ENCODE measurements around a stretch of chr5.

DNA sequence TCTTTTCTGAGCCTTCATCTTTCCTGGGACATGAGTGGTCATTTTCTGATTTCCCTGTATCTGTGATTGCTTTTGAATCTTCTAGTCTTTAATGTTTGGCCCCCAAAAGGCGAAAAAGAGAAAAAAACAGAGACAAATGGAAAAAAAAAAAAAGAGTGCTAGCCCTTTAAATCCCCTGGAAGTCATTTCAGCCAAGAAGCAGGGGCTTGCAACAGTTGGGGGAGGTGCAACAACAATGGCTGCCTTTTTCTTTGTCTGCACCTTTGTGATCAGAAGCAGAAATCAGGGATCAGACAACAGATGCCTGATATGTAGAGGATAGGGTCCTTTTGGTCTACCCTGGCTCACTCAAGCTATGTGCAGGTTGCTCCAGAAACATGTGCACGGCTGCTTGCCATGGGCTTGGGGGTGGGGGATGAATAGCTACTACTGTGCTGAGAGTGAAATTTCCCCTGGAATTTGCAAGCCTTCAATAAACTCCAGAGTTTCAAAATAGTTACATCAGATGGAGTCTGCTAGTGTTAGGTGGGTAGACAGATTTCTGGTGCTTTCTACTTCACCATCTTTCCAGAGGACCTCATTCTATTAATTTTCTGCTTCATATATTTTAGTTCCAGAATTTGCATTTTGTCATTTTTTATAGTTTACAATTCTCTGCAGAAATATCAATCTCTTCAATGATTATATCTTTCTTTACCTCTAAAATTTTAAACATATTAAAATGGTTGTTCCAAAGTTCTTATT, 150.9 kb downstream of the FGF18 start:
- PRO-cap: no peak
- RRBS: no CpG with 5 or more reads among the region's 2 CpGs

DNA sequence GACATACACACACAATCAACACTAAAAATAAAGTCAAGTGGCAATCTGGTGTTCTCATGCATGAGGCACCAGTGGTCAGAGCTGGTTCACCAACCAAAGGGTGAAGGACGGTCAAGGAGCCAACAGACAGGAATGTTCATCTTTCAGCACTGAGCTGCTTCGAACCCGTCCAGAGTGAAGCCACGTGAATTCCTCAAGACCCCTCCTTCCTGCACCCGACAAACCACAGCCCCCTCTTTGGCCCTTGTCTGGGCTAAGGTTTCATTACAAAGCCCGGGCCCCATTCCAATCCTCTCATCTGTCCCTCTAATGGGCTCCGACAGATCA, 84.5 kb upstream of the SMIM23 start:
- PRO-cap: no peak
- RRBS: no CpG with 5 or more reads among the region's 7 CpGs

DNA sequence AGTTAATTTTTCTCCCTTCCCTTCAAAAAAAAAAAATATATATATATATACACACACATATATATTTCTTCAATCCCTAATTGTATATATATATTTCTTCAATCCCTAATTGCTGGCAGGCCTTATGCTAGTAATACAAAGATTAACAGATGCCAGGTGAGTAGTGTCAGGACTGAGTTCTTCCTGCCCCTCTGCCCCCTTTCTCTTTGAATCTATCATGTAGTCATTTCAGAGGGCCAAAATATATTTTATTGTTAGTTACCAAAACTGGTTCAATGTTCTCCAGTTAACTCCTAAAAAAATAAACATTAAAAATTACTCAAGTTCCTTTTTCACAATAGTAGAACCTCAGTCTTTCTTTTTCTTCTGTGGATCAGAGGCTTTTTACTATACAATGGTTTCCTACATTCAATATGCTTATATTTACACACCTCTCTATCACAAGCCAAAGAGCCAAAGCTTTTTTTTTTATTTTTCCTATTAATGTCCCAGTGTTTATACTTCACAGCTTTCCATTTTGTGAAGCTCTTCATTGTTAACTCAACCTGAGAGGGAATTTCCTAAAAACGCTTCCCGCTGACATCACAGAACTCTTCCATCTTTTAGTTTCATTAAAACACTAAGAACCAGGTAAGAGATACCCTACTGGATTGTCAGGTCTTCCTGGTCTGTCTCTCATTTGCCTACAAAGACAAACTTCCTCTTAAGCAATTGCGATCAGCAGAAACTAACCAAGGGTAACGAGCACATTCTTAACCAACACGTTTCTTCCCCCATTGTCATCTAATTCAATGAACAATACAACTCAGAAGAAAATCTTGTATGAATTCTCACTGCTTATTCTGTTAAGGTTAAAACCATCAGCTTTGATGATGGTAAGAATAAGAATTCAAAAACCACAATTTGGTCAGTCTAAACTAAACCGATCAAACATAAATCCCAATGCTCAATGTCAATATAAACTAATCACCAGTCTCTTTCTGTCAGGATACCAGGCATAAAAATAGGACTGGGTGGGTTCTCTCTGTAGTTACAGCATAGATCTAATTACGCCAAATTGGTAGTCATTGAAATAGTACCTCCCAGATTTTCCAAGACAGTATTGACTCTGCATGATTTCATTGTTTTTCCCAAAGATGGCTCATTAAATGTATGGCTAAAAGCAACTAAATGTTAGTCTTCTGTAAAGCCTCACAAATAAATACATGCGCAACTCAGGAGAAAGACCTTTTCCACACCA, 6.7 kb downstream of the FBXW11 start:
- PRO-cap: no peak
- RRBS: no CpG with 5 or more reads among the region's 8 CpGs

DNA sequence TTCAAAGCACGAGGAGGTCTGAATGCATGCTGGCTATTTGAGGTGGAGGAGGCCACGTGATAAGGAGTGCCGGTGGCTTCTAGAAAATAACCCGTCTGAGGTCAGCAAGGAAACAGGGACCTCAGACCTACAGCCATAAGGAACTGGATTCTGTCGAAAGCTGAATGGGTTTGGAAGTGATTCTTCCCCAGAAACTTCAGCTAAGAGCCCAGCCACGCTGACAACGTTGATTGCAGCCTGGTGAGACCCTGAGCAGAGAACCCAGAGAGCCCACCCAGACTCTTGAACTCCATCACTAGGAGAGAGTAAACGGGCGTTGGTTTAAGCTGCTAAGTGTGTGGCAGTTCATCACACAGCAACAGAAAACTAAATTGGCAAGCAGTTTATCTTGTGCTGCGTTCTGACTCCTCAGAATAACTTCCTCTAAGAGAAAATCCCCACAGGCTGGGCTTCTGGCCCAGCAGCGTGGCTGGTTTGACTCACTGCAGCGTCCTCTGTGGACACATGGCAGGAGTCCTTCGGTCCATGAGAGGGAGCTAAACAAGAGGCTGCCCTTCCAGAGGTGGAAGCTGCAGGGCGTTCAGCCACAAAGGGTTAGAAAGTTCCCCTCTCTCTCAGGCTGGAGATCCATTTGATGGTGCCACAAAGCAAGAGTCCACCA, 45.9 kb upstream of the FBXW11 start:
- PRO-cap: no peak
- RRBS: no CpG with 5 or more reads among the region's 14 CpGs

DNA sequence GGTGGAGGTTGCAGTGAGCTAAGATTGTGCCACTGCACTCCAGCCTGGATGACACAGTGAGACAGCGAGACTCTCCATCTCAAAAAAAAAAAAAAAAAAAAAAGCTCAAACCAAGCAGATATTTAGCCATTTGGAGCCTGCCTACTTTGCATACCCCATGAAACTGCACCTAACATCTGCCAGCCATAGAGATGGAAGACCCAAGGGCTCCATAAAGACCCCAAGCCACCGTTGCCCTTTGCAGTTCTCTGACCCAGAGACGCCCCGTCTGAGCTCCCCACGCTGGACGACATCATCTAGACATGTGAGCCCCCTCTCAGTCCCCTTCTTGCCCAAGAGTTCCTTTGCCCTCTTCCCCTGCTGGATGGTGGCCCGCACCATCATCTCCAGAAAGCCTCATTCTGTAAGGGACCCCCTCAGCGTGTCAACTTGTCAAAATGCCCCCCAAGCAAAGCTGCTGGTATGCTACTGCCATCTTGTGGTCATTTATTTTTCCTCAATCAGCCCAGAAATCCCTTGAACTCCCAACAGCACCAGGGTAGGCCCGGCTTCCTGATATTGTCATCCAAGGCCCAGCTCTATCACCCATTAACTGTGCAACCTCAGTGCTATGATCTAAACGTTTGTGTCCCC, 53.0 kb upstream of the FBXW11 start:
- PRO-cap: no peak
- RRBS: no CpG with 5 or more reads among the region's 10 CpGs

DNA sequence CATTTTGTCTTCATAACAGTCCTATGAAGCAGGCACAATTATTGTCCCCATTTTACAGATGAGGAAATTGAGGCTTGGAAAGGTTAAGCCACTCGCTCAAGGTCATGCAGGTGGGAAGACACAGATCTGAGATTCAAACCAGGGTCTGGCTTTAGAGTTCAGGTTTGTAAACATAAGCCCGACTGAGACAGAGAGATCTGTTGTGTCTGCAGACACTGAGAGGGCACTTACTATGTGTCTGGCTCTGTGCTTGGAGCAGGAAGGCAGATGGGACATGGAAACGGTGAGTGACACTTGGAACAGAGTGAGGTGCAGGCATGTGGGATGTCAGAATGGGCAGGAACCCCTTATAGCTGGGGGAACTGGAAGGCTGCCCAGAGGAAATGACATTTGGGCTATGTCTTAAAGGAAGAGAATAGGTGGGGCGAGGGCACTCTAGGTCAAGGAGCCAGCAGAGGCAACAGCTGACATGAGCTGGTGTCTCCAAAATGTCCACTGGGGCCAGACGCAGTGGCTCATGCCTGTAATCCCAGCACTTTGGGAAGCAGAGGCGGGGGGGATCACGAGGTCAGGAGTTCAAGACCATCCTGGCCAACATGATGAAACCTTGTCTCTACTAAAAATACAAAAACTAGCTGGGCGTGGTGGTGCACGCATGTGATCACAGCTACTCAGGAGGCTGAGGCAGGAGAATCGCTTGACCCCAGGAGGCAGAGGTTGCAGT, 69.8 kb downstream of the STK10 start:
- PRO-cap: no peak
- RRBS: no CpG with 5 or more reads among the region's 10 CpGs

DNA sequence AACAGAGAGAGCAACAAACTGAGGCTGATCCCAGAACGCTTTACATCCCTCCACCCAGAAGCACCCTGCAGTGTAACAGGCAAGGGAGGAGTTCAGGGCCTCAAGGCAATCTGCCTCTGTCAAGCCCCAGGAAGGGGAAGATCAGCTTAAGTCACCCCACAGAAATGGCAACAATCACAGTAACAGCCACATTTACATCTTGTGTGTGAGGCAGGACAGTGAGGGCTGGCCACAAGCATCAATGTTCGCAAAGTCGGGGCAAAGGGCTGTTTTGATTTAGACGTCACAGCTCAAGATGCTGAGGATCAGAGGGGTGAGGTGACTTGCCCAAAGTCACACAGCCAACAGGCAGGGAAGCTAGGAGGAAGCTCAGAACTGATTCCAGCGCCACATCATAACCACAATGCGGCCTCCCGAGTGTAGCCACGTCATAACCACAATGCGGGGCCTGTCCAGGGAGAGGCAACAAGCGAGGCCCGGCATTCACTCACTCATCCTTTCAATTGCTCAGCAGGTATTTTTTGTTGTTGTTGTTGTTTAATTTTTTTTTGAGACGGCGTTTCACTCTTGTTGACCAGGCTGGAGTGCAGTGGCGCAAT, 14.3 kb downstream of the STK10 start:
- PRO-cap: no peak
- RRBS: no CpG with 5 or more reads among the region's 14 CpGs

DNA sequence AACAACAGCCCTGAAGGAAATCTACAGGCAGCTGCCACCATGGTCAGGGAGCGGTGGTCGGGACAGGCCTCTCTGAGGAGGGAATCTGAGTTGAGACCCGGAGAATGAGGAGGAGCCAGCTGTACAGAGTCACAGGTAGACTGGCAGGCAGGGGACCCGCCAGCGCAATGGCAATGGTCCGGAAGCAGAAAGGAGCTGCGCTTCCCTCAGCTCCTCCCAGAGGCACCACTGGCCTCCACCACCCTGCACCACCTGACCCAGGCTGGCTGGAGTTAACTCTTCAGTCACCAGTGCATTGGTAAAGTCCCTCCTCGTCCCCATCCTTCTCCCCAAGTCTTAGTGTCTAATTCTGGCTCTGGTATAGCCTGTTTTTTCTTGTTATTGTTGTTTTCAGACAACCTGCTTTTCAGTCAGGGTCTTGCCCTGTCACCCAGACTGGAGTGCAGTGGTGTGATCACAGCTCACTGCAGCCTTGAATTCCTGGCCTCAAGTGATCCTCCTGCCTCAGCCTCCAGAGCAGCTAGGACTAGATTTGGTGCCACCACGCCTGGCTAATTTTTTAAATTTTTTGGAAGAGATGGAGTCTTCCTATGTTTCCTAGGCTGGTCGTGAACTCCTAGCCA, 13.3 kb downstream of the STK10 start:
- PRO-cap: unidirectional peak, minus-strand start at position 169 of the sequence
- RRBS: 5% methylated on average over 4 of the region's 10 CpGs

DNA sequence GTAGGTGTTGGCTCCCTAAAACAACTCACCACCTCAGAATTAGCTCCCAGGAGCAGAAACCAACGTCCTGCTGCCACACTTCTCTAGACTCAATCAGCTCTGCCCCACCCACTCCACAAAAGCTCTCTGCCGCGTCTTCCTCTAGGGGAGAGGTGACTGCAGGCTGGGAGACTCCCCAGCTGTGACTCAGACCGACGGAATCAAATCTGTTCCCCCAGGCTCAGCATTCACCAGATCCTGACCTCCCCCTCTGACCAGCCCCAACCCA, 1.0 kb downstream of the STK10 start:
- PRO-cap: bidirectional peak, plus-strand start at position 144 of the sequence, minus-strand start at position 128 of the sequence
- RRBS: no CpG with 5 or more reads among the region's 5 CpGs

DNA sequence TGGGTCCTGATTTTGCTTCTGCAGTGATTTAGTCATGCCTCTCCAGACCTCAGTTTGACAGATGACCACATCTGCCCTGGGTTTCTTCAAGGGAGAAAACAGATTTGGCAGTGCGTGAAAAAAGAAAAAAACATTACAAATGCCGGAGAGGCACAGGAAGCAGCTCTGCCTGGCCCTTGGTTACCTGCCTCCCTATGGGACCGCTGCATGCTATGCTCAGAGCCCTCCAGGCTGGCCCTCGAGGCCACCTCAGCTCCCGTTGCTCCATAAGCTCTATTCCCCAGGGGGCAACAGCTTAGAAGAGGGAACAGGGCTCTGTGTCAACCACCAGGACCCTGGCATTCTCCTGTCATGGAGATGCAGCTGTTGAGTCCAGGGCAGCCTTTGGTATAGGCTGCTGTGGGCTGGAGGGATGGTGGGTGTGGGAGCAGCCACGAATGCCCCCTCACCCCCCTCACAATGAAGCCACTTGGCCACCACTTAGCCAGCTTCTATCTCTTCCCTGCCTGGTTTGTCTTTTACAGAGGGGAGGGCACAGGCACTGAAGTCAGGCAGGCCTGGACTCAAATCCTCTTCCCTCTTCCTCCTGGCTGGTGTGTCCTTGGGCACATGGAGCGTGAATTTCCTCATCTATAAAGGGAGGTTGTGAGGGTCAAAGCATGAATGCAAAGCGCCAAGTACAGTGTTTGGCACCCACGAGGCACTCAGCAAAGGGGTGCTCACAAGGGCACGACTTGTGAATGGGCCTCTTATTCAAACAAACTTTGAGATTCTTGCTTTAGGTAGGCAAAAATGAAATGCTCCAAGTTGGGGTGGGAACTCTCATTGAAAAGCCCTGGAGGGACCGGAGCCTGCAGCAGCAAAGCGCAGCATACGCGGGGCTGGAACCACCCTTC, 53.5 kb upstream of the UBTD2 start:
- PRO-cap: no peak
- RRBS: no CpG with 5 or more reads among the region's 14 CpGs

DNA sequence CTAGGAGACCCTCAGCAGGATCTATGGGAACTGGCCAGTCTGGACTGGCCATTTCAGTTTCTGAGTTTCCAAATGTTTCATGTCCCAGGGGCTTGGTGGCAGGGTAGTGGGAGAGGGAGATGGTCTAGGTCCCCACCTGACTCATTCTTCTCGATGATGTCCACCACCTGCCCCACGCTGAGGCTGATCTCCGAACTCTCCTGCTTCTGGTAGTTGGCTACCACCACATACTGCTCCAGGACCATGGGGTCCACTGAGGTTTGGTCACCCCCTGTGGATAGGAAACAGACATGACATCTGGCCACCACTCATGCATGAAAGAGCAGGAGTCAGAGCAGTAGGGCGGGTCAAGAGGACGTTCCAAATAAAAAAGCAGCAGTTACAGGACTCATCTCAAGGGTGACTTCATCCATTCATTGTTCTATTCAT, 79.0 kb upstream of the UBTD2 start:
- PRO-cap: no peak
- RRBS: no CpG with 5 or more reads among the region's 5 CpGs

- PRO-cap: no peak
- RRBS: no CpG with 5 or more reads among the region's 6 CpGs
Measured at GRCh38 chr5:172411310-172411804, 43.0 kb downstream of the SH3PXD2B start.

GRCh38 chr5:172414465-172414884, 39.9 kb downstream of the SH3PXD2B start:
- PRO-cap: no peak
- RRBS: no CpG with 5 or more reads among the region's 10 CpGs

- PRO-cap: no peak
- RRBS: no CpG with 5 or more reads among the region's 16 CpGs
Measured at GRCh38 chr5:172423685-172424140, 30.6 kb downstream of the SH3PXD2B start.

DNA sequence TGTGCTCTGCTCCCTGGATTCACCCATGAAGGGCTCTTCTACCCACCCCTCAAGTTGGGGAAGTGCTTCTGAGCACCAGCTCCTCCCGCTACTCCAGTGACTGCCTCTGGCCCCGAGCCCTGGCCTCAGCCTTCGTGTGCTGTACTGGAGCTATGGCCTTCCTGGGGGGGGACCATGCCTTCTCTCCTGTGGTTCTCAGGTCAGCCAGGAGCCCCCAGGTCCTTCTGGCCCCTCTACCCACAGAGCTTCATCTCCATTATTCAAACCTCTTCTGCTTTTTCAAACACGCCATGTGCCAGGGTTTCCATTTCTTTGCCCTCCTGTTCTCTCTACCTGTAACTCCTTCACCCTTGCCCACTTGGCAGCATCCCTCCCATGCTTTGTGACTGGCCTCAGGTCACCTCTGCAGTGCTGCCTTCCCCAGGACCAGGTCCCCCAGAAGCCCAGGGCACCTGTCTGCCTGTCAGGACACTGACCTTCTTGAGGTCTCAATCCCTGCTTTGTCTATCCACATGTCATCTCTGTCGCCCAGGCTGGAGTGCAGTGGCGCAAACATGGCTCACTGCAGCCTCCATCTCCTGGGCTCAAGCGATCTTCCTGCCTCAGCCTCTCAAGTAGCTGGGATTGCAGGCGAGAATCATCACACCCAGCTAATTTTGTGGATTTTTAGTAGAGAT, 9.5 kb downstream of the SH3PXD2B start:
- PRO-cap: no peak
- RRBS: no CpG with 5 or more reads among the region's 8 CpGs

DNA sequence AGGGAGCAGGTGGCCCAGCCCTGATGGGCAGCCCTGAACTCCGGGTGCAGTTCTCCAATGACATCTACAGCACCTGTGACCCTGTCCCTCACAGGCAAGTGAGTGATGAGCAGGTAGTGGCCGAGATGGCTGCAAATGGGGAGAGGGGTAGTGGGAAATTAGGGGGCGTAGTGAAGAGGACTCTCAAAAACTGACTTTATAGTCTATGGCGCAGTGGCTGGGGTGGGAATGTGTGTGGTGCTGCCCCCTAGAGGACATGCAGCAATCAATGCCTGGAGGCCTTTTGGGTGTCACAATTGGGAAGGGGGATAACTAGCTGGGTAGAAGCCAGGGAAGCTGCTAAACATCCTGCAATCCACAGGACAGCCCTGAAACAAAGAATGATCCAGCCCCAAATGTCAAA, 3.2 kb downstream of the SH3PXD2B start:
- PRO-cap: no peak
- RRBS: no CpG with 5 or more reads among the region's 4 CpGs

DNA sequence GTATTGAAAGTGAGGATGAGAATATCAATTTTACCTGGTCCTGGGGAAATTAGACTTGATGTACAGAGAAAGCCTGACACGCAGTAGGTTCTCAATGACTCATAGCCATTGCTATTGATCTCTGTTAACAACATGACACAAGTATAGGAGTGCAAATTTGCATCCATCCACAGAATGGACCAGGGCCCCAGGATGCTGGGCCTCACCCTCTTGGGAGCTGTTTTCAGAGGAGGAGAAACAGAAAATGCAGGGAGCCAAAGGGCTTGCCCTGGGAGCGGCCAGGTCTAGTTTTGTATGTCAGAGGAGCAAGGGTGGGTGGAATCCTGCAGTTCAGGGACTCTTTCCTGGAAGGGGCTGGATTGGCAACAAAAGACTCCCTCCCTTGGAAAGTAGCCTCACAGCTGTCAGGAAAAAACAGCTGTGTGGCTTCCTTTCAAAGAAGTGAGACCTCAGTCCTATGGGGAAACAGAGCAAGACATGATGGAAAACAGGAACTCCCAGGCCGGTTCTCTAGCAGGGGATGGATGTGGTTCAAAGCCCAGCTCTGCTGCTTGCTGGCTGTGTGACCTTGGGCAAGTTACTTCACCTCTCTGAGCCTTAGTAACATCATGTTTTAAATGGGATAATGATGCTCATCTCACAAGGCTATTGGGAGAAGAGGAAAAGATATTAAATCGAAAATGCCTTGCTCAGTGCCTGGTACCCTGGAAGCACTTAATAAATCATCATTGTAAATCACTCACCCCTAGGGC, 50.5 kb upstream of the SH3PXD2B start:
- PRO-cap: no peak
- RRBS: no CpG with 5 or more reads among the region's 4 CpGs

GRCh38 chr5:172574700-172574976, 66.4 kb upstream of the NEURL1B start:
- PRO-cap: no peak
- RRBS: no CpG with 5 or more reads among the region's 3 CpGs

GRCh38 chr5:172584728-172585074, 56.4 kb upstream of the NEURL1B start:
- PRO-cap: no peak
- RRBS: no CpG with 5 or more reads among the region's 7 CpGs

DNA sequence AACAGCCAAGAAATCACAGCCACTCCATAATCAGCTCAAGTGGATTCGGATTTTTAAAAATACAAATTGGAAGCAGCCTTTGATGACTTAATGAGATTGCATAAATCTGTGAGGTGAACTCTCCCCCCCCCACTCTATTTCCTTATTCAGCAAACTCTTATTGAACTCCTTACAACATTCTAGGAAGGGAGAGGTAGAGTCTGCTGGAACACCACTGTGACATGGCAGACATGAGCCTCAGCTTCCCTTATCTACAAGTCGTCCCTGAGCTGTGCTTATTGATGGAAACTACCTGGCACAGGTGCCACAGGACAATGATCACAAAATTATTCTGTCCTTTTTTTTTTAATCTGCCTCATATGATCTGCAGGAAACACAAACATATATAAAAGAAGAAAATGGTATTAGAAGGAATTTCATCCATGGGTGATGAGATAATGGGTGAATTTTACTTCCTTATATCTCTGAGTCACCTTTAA, 31.4 kb downstream of the NEURL1B start:
- PRO-cap: no peak
- RRBS: no CpG with 5 or more reads among the region's 2 CpGs